Tibial artery (tissue), 1 donor: Measurements from ENCODE around the genes ARMCX4, ARMCX2, TCEAL1, MORF4L2, TMSB15B and CLDN2.

DNA sequence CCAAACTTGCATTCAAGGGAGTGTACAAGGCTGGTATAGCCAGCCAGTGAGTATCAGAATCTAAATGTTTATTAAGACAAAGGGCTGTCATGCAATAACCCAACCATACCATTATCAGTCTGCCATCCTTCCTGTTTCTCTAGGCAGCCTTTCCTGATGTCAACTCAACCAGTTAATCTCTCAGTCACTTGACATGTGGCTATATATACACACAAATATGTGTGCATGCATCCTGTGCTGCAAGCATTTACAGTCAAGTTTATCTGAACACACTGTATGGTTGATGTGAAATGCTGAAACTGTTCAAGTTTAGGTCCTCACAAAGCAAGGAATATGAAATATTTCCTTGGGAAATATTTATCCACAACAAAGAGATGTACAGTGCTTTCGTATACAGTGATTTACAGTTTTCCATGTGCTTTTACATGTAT lies 17.1 kb downstream of the BTK start:
- PRO-cap, result no peak

- PRO-cap, result no peak
These were observed 3.5 kb downstream of the RPL36A start for GRCh38 chrX:101394166-101394865.

DNA sequence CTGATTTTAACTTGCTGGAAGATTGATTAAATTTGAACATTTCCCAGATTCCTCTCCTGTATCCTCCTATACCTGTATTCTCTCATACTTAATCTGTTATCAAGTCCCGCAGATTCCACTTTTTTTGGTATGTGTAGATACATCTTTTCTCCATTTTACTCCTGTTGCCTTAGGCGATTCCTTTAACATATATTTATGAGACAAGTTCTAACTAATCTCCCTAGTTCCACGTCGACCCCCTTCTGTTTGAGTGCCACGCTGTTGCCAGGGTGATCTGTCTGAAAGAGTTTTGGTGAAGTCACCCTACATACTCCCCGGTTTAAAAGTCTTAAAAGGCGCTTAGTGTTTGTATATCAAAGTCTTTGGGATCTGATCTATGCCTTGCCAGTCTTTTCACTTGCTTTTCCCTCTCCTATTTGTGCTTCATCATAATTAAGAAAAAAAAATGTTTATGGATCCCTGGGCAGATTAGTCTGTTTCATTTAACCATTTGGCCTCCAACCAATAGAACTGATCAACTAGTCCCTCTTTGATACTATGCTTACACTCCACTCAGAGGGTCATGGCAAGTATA lies 2.5 kb downstream of the HNRNPH2 start:
- PRO-cap, result no peak

DNA sequence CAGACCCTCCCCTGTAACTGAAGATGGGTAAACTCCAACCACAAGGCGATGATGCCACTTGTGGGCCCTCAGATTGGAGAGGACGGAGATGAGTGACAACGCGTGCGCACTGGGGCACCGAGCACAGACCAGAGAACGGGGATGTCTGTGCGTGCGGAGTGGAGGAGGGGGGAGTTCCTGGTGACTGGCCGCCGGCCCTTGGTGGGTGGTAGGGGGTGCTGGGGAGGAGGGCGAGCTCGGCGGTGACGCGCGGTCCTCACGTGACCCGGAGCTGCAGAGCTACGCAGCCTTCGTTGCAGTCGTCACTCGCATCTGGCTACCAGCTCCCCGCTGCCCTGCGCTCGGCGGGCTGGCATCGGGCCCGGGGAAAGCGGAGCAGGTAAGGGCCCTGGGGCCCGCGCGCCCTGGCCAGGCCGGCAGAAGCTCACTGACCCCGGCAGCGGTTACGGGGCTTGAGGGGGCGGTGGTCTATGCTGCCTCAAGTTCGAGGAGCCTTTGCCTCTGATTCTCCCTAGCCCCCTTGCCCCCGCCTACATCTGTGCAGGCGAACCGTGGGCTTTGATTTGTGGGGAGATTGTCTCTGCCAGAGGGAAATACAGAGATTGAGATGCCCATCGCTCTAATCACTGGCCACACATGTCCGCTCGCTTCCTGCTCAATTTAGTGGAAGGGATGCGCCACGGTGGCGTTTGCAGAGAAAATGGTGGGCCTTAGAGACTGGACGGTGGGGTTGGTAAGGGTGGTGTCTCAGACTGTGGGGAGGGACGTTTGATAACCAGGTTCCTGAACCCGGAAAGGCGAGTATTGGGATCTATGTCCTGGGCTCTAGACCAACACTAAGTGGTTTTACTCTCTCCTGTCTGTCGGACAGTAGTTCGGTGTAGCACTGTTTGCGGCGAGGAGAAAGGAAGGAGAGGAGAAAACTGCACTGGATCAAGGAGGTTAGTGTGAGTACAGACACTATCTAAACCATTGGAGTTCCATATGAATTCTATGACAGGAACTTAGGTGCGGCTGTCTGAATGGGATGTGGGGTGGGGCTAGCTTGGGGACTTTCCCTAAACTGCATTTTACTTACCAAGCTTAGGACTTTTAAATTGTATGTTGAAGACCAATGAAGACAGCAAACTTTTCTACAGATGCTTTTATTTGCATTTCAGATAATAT lies at the start of gene ARMCX4:
TSS of gene ARMCX4 (plus strand) at position 305 of the 1,167 bp plus-strand sequence.
- PRO-cap, result bidirectional peak, plus-strand start at position 305 of the sequence, minus-strand start at position 125 of the sequence

DNA sequence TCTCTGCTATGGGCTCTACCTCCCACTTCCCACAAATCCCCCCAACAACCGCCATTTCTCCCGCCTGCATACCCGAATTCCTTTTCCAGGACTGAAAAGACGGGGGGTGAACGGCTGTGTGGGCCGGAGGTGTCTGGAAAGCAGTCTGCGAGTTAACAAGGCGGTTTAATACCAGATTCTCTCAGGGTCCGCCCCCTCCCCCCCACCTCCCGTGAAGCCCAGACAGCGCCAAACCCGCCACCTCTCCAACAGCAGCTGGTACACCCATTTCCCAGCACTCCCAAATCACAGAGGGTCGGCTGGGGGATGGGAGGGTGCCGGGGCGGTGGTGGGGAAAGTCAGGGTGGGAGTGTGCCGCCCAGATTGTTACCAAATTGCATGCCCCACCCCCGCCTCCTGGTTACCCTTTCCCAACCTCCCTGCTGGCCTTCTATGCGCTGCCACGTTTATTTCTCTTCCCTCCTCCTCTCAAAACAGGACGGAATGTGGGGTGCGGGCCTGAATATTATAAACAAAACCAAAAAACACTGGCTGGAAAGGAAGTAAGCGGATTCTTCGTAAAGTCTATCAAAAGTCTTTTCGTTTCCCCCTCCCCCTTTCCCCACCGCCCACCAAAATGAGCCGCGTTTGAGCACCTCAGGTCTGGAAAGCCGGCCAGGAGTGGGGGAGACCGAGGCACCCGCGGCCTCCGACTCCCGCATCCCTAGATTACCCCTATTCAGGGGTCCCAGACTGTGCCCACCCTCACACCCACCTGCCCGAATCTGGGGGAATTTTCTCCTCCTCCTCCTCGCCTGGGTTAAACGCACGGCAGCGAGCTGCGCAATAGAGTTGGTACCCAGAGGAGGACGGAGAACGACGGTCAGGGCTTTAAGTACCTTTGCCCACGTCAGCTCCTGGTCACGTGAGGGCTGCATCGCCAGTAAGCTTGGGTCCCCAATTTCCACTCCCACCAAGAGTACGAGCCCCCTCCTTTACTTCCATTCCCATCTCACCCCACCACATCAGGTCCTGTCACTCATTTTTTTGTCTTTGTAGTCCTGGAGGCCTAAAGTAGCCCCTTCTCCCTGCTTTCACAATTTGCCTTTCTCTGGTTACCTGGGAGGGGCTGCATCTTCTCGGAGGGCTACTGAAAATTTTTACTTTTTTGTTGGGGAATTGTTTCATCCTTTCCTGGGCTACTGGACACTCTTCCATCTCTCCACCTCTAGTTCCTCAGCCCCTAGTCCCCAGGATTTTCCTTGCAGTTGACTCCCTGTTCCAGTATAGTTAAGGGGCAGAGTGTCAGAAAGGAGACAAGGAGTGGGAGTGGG lies at the start of gene ARMCX2:
TSS of gene ARMCX2 (minus strand) at position 847 of the 1,313 bp plus-strand sequence.
- PRO-cap, result bidirectional peak, plus-strand start at position 828 of the sequence, minus-strand start at position 847 of the sequence

DNA sequence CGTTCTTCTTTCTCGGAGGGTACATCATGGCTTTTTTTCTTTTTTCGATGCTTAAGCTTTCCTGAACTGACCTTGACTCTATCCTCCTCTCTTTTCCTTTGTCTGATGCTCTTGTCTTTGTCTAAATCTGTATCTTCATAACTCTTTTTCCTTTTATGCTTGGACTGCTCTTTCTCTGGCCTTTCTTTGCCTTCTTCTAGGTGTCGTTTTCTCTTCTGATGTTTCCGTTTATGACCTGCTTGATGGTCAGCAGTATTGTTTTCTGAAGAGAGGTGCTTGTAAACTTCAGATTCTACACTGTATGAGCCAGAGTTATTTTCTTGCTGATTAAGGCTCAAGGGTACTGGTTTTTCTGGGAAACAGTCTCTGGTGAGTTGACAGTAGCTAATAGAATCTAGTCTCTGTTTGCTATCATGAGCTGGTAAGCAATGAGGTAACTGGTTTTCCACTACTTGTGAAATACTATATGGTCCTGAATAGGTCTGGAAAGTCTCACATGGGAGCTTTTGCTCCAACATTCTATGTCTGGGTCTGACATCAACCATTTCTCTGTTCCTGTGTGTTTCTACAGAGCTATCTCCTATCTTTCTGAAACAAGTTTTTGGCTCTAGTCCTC lies 48.1 kb downstream of the ZMAT1 start:
- PRO-cap, result no peak

DNA sequence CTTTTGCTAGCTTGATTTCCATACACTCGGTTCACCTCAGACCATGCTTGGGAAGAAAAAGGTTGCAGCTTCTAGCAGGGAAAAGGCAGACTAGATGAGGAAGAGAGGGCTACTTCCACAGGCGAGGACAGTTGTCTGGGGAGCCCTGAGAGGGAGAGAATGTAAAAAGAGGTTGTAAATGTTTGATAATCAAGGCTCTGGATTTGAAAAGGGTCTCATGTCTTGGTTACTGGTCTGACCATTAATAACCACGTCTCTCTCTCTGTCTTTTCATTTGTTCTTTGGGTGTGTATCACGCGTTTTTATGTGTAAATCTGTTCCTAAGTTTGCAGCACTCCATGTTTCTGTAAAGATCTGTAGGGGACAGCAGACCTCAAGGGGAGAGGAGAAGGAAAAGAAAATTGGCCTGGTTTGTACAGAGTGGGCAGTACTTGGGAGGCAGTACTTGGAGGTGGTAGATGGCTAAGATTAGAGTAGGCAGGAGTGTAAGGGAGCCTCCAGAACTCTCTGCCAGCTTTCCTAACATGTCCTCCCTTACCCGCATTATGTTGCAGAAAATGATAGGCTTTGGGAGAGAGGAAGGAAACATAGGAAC lies 781 bp downstream of the ARMCX5 start:
- PRO-cap, result no peak

- PRO-cap, result no peak
These were observed 72.1 kb upstream of the RAB40AL start for GRCh38 chrX:102864853-102865393.

- PRO-cap, result no peak
These were observed 585 bp downstream of the TCEAL5 start for GRCh38 chrX:103275941-103276388.

DNA sequence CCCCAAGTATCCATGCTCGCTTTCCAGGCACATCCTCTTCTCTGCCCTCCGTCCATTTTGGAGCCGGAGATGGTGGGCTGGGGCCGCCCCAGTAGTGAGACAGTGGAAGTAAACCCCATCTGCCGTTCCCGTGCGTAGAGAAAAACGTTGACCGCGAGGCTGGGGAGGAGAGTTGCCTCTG lies 407 bp downstream of the TCEAL4 start:
- PRO-cap, result no peak

GRCh38 chrX:103628342-103629216 lies at the start of gene TCEAL1:
Gene TCEAL1, plus strand, starts transcription at chrX:103628975.
- PRO-cap, result bidirectional peak, plus-strand start at chrX:103628928, minus-strand start at chrX:103628873

DNA sequence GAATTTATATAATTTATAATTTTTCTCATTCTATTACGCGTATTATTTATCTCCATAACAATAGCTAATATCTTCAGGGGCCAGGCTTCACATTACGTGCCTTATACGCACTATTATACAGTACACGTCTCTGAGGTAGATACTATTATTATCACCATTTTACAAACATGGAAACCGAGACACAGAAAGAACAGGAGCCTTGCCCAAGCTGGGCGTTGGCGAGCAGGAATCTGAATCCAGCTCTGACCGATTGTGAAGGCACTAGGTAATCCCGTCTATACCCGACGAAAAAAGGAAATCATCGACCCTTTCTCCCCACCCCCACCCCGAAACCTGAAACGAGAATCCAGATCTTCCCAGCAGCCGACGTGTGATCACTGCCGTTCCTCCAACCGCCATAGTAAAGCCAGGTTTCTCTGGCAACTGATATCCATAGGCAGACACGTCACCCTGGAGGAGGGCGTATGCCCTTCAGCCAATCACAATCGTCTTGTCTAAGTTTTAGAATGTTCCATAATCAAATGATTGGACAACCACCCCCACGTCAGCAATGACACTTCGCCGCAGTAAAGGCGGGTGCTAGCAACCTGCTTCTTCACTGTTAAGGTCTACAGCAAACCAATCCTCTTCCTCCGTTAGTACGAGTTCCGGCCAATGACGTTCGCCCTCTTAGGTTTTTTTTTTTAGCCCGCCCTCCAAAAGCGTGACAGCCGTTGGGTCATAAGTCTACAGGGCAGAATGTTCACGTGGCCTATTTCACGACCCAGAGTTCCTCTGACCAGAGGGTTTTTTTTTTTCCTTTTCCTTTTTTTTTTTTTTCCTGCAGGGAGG lies at the start of gene MORF4L2:
TSS of gene MORF4L2 (minus strand) at position 402 of the 831 bp plus-strand sequence.
- PRO-cap, result bidirectional peak, plus-strand start at position 598 of the sequence, minus-strand start at position 402 of the sequence

DNA sequence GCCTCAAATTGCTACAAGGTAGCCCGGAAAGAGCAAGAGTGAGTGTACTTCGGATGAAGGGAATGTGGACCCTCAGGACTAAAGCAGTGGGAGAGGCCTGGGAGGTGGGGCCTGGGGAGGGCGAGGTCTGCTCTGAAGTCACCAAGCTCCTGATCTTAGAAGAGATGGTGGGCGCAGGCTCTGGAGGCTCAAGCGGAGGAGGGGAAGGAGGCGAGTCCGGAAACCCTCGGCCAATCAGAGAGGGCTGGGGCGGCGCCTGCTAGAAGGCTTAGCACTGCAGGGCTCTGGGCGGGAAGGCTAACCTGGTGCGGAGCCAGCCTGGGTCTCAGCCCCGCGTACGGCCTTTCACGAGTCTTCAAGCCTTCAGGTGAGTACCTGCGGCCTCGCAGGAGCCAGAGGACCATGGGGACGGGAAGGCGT lies at the start of gene TMSB15B:
TSS of gene TMSB15B (plus strand) at position 271 of the 420 bp plus-strand sequence.
- PRO-cap, result no peak

- PRO-cap, result no peak
These were observed 68.8 kb upstream of the IL1RAPL2 start for GRCh38 chrX:104497298-104497552.

GRCh38 chrX:106167239-106167608 lies 881 bp upstream of the PWWP3B start:
- PRO-cap, result no peak

DNA sequence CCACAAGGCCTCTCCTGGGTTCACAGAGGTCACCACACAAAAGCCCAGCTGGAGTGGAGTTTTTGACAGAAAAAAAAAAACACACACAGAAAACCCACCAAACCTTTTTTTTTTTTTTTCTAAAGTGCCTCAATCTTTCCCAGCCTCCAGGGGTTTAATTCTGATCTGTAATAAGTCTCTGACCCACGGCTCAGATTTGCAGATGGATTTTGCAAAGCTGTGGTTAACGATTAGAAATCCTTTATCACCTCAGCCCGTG lies at the start of gene CLDN2:
TSS of gene CLDN2 (plus strand) at position 199 of the 259 bp plus-strand sequence.
- PRO-cap, result no peak

DNA sequence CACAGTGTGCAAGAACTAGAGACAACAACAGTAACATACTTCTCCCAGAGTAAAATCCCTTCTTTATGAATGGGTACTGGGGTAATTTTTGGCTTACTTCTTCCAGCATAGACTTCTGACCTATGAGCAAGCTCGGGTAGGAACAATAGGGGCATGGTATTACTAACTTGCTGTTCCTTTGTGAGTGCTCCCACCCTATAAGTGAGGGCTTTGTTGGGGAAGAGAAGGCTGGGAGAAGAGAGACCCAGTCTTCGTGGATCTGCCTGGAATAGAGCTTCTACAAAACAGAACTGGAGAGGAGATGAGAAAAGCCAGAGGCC lies 30.2 kb downstream of the CLDN2 start:
- PRO-cap, result no peak

DNA sequence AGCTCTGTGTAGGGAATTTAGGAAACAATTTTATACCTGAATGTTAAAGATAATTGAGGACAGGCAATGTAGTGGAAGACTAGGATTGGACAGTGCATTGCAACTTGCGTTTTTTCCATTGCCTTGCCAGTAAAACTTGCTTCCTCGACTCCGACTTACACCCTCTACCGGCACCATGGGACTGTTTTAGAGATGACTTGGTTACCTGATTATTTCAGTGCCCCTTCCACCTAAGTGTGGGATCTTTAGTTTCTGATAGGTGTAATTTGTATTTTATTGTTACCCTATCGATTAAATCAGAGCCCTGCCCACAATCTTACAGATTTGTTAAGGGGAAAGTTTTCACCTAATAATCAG lies 1.2 kb downstream of the PRPS1 start:
- PRO-cap, result no peak

DNA sequence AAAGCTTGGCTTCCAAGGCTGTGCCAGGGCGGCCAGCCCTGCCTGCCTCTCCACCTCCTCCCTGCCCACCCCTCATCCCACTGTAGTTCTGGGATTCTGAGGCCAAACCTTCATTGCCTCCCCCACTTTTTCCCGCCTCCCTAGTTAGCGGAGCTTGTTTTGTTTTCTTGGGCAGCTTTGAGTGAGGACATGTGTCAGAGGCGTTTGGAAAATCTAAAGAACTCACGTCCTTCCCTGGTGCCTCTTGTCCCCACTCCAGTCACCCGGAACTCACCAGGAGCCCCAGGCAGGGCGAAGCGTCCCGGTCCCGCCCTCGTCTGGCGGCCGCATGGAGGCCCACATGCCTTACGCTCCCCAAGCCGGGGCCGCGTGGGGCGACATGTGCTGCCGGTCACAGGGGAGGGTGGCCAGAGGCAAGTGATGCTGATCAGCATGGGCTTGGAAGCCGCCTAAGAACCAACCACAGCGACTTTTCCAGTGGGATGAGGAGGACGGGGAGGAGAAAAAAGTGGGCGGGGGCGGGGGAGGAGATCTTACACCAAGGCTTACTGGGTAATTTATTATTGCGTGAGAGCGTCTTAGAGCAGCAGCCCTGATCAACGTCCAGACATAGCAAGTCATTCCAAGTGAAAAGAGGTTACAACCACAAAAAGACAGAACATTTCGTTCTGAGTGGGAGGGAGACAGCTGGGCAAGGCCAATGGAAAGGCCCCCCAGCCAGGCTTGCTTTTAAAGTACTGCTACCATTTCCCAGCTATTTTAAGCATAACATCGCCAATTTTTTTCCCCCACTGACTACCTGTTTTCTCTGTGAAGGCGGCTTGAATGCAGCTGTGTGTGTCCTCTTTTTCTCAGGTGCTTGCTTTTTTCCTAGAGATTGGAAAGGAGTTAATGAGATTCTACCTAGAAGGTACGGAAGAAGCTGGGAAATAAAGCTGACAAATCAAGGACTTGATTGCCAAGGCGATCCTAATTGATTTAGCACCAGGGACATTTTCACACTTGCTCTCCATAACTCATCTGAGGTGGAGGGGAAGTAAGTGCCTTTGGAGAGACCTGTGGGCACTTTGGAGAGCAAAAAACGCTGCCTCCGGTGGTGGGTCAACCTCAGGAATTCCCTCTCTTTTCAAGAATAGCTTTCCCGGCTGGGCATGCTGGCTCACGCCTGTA lies 48.6 kb downstream of the PRPS1 start:
- PRO-cap, result bidirectional peak, plus-strand start at position 656 of the sequence, minus-strand start at position 319 of the sequence

DNA sequence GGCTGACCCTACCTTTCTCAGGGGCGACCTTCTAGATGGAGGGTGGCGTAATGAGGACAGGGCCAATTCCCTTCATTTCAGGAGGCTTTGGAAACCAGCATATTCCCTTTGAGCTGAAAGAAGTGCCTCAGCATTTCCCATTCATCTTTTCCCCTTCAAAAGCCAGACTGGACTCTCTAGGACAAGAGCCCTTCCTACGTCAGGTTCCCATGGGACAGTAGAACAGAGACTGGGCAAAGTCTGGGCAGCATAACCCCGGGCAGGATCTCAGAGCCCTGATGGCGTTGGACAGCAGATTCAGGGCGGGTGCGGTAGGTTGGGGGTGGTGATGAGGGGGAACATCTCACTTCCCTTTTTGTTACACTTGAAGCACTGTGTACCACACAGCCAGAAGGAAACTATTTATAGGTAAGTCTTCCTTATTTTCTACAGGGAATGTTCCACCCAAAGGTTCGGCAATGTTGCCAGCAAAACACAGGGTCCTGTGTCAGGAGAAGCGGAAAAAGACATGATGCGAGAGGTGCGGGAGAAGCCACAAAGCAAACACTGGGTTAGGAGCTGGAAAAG lies 54.3 kb downstream of the TSC22D3 start:
- PRO-cap, result no peak